H7 (cell line): ENCODE data around the genes ATR and PLS1.

DNA sequence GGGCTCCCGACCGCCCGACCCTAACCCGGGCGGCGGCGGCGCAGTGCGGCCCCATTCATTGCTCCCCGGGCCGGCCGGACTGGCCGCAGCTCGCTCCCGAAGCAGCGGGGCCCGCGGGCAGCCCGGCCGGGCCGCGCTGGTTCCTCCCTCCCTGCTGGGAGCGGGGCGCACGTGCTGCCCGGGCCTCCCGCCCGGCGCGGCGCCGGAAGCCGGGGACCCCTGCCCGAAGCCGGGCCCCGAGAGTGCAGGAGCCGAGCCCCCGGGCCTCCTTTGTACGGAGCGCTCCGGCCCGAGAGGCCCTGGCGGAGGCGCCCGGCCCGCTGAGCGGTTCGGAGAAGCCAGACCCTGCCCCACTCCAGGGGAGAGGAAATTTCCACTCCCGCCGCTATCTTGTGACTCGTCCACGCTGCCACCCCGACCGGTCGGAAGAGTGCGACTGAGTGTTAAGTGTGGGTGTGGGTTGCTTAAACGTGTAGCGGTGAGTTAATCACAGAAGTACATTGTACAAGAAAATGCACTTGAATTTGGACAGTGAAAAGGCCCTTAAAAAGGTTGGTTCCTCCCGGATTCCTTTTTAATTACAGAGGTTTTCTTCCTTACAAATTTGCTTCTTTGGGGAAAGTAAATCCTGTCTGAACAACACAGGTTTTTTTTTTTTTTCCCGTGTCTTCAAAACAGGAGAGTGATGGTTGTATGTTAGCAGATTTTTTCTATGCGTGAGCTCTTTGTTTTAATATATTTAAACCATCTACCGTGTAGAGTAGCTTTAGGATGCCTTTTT is 759 bp downstream of the ATP1B3 start:
- RAMPAGE, long total RNA: no peak

- RAMPAGE, long total RNA: no peak
Measured at GRCh38 chr3:141914092-141915196, 38.0 kb downstream of the ATP1B3 start.

DNA sequence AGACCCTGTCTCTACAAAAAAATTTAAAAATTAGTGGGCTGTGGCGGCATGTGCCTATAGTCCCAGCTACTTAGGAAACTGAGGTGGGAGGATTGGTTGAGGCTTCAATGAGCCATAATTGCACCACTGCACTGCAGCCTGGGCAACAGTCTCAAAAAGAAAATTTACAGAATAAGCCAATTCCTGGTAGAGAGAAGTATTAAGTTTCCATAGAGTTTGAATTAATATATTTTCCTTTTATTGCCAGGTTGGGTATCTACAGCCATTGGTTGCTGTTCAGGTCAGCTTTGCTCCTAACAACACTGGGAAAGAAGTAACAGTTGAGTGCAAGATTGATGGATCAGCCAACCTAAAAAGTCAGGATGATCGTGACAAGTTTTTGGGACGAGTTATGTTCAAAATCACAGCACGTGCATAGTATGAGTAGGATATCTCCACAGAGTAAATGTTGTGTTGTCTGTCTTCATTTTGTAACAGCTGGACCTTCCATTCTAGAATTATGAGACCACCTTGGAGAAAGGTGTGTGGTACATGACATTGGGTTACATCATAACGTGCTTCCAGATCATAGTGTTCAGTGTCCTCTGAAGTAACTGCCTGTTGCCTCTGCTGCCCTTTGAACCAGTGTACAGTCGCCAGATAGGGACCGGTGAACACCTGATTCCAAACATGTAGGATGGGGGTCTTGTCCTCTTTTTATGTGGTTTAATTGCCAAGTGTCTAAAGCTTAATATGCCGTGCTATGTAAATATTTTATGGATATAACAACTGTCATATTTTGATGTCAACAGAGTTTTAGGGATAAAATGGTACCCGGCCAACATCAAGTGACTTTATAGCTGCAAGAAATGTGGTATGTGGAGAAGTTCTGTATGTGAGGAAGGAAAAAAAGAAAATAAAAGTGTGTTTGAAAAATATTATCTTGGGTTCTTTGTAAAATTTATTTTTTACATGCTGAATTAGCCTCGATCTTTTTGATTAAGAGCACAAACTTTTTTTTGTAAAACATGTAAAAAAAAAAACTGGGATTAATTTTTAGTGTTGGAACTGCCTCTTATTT is 49.2 kb downstream of the ATP1B3 start:
- RAMPAGE, long total RNA: no peak

DNA sequence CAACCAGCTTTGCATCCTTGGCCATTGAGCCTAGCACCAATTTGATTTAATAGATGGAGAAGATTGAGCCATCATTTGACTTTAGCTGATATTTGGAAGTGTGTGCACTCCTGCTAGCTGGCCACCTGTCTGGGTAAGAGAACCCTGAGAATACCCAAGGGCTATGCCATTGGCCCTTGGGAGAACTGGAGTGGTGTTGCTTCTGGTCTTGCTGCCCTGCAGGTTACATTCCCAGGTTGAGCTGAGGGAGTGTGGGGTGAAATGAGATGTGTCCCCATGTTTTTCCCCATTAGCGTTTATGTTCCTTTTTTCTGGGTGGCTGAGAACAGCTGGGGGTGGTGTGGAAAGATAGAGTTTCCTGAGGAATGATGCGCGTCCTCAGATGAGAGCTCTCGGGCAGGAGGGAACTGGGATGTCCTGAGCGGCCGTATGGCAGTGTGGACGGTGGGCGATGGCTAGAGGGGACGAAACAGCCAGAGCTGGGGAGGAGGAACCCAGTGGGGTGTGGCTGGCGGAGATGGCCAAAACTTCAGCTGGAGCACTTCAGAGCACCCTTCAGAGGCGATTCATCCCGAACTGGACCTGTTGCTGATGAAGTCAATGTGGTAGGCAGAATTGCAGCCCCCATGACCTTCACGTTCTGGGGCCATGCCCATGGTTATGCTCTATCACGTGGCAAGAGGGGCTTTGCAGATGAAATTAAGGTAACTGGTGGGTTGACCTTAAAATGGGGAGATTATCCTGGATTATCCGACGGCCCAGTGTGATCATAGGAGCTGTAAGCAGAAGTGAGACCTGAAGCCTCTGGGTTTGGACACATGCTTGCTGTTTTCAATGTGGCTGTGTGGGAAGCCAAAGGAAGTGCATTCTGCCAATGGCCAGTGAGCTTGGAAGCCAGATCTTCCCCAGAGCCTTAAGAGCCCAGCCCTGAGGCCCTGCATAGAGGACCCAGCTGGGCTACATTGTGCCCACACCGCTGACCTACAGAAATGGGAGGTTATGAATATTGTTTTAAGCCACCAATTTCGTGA is 52.2 kb downstream of the ATP1B3 start:
- RAMPAGE, long total RNA: no peak

- RAMPAGE, long total RNA: no peak
Measured at GRCh38 chr3:141941032-141941577, 64.7 kb downstream of the ATP1B3 start.

DNA sequence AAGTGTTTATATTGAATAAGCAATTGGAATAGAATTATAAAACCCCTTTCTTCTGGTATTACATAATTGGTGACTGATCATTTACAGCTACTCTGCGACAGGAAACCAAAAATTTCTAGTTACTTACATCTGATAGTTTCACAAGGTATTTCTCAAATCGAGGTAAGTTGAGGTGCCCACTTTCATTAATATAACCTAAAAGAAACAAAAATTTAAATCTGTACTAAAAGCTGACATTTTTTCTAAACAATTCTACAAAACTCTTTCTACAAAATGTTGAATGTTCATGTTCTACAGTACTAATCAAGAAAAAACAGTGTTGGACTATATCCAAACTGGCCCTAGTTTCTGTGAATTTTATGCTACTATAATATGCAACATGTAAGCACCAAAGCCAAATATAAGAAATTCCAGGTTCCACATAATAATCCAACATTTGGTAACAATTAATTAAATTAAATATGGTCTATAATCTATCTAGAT is 26.4 kb downstream of the XRN1 start:
- RAMPAGE, long total RNA: no peak

DNA sequence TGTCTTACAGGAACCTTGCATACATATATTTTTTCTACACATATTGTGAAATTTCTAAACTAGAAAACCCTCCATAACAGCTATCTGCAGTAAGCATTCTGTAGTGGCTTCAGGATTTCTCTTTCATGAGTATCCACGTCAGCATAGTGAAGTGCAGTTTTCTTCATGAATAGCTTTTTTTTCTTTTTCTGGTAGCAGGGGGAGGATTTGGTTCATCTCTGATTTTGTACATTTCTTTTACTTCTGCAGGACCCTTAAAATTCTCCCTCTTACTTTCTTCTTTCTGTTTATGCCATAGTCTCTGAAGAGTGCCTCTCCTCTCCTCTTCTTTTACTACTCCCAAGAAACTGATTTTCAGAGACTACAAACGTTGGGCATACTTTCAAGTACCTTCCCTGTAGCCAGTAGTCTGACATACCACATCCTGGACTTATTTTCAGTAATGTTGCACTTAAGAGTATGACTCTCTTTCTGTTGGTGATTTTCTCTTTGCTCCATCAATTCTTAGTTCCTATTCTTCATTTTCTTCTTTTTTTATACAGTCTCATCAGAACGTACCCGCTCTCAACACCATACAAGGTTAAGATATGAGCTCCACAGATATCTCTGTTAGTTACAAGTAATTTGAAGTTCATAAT is 48.0 kb downstream of the ATR start:
- RAMPAGE, long total RNA: no peak

GRCh38 chr3:142577905-142579141 is at the start of gene ATR:
TSS of gene ATR (minus strand) at chr3:142578733.
- RAMPAGE, long total RNA: start-site peak on the minus strand at chr3:142578713-142578743, 43 reads

- RAMPAGE, long total RNA: start-site peak on the plus strand at chr3:142596401-142596405, 49 reads
Measured at GRCh38 chr3:142595457-142596564, at the start of gene PLS1. TSS of gene PLS1 (plus strand) at chr3:142596393.

DNA sequence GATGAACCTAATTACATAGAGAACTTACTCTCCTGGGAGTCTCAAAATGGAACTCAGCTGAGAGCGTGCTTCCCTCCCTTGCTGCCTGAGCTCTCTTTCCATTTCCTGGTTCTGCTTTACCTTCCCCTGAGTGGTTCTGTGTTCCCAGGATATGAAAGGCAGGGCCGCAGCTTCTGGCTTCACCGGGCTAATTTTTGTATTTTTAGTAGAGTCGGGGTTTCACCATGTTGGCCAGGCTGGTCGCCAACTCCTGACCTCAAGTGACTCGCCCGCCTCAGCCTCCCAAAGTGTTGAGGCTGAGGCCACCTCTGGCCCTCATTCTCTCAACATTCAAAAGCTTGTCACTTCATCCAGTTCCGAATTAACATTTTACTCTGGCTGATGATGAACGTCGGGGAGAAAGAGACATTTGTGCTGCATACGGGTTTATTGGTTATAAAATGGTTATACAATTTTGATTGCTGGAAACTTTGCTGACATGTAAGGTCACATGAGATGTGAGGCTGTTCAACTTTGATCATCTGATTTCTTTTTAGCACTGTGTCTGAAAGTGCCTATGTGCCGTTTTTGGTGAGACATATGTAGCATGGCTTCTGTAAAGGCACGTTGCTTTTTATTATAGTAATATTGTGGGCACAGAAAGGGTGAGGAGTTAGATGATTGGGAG is 6.6 kb downstream of the PLS1 start:
- RAMPAGE, long total RNA: no peak

DNA sequence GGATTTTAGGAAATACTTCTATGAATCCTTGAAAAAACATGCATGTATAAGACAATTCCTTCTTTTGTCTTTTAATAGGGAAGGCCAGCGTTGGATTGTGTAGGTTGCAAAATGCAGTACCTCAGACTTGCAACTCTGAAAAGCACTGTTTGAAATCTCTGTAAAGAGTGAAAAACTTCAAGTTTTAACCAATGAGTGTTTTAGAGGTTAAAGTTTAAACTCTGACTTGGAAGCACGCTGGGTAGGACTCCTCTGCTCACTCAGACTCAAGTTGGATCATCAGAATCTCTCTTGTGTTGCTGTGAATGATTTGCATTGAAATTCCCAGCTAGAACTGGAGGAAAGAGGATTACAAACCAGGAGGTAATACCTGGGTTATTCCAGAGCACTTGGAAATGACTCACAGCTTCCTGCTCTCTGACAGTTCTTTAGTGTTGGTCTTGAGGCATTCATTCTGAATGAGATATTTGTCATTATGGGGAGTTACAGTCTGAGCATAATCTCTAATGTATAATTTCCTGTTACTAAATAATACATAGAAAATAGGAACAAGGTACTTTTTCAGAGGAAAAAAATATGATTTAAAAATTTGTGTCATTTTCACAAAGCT is 49.1 kb downstream of the PLS1 start:
- RAMPAGE, long total RNA: no peak

DNA sequence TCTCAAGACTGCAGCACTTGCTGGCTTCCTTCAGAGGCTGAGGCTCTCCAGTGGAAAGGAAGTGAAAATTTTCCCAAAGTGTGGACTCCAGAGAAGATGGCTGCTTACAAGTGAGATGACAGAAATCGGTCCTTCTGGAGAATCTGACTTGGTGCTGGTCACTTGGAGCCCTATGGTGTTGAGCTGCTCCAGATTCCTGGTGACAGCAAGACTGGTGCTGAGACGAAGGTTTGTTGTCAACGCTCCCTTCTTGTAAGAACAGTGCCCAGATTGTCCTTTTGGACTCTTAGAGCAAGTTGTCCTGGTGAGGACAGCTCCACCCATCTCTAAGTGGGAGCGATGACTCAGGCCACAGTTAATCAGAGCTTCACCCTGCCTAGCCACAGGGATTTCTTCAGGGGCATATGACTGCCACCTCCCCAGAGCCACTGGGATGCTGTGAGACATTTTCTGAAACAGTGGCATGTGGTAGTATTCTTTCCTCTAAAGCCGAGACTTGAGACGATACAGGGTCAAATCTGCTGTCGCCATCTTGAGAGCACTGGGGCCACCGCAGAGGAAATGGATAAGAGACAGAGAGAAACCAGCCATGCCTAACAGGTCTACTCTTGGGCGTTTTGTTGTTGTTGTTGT is 15.7 kb upstream of the PCOLCE2 start:
- RAMPAGE, long total RNA: no peak

DNA sequence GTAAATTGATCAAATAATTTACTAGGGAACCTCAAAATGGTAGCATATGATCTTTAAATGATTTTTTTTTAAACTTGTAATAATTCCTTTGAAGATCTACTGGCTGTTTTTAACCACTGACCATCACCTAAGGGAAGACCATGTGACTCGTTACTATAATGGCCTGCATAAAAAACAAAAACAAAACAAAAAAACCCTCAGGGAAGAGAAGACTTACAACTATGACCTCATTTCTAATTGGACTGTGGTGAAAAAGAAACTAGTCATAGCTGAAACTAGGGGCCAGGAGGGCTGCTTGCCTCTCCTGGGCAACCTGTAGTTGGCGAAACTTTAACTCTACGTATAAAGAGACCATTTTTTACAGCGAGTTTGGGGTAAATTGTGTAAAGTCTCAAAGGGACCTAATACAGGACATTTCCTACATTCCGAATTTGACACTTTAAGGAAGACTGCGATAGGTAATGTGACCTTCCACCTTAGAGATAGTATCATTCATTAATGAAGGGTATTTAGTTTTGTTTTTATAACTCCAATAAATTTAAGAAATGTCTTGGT is 22.9 kb downstream of the PAQR9 start:
- RAMPAGE, long total RNA: no peak

DNA sequence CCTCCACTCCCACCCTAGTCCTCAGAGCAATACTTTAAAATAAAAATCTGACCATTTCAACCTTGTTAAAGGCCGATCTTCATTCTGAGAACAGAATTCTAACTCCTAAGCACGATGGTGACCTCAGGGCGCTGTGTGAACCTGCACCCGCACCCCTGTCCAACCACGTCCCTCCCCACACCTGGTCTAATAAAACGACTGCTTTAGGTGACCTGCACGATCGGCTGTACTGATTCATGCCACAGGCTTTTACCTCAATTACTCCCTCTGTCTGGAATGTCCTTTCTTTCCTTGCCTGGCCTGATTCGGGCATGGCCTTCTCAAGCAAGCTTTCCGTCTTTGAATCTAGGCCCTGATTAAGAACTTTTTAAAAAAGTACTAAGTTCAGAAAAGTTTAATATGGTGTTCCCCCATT is 897 bp upstream of the U2SURP start:
- RAMPAGE, long total RNA: no peak

GRCh38 chr3:143120398-143120820 is 838 bp downstream of the CHST2 start:
- RAMPAGE, long total RNA: no peak

GRCh38 chr3:143970691-143971591 is 682 bp upstream of the DIPK2A start:
- RAMPAGE, long total RNA: no peak

DNA sequence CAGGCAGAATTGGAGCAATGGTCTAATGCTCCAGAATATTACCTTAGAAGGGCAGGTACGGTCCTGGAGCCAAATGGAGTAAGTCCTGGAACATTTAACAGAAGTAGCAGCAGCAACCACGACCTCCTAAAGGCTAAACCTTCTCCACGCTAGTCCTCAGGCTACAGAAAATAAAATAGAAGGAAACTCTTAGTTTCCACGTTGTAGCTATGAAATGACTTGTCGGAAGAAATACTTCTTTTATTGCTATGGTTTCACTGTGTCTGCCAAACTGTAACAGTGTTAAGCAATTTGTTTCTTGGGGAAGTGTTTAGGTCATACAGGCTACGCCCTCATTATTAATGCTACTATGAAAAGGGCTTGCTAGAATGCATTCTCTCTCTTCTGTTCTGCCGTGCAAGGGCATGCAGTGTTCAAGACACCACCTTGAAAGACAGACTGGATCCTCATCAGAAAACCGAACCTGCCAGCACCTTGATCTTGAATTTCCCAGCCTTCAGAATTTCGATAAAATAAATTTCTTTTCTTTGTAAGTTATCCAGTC is 462.8 kb downstream of the PLOD2 start:
- RAMPAGE, long total RNA: no peak

DNA sequence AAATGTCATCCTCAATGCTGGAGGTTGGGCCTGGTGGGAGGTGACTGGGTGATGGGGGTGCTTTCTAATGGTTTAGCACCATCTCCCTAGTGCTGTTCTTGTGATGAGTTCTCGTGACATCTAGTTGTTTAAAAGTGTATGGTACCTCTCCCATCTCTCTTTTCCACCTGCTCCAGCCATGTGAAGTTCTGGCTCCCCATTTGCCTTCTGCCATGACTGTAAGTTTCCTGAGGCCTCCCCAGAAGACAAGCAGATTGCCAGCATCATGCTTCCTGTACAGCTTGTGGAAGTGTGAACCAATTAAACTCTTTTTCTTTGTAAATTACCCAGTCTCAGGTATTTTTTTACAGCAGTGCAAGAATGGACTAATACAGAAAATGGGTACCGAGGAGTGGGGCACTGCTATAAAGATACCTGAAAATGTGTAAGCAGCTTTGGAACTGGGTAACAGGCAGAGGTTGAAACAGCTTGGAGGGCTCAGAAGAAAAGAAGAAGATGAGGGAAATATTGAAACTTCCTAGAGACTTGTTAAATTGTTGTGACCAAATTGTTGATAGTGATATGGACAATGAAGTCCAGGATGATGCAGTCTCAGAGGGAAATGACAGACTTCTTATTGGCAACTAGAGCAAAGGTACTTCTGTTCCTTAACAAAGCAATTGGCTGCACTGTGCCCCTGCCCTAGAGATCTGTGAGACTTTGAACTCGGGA is 15.6 kb downstream of the PLSCR4 start:
- RAMPAGE, long total RNA: no peak

DNA sequence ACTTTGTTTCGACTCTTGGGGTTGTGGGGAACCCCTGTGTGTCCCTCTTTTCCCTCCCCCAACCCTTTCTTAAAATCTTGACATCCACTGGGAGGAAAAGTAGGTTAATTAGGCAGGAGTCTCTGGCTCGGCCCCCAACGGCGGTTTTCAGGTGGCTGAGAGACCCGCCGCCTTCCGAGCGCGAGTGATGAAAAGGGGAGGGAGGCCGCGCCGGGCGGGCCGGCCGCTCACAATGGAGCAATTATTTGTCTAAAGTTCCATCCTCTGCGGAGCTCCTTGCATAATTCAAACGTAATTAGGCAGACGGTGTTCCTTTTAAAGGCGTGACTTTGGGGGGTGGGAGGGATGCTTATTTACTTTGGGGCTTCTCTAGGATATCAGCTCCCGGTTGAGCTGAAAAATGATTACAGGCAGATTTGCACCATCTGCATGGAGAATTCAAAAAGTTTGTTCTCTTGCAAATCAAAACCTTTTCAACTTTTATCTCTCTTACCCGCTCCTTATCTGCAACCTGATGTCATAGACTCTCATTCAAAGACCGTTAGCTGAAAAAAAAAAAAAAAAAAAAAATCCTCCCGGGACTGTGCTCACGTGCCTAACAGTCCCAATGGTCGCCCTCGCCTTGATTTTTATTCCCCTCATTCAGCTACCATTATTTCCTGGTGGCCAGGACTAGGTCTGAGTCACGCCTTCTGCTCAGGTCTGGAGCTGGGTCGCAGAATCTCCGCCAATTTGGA is 51.5 kb downstream of the ZIC4 start:
- RAMPAGE, long total RNA: no peak

DNA sequence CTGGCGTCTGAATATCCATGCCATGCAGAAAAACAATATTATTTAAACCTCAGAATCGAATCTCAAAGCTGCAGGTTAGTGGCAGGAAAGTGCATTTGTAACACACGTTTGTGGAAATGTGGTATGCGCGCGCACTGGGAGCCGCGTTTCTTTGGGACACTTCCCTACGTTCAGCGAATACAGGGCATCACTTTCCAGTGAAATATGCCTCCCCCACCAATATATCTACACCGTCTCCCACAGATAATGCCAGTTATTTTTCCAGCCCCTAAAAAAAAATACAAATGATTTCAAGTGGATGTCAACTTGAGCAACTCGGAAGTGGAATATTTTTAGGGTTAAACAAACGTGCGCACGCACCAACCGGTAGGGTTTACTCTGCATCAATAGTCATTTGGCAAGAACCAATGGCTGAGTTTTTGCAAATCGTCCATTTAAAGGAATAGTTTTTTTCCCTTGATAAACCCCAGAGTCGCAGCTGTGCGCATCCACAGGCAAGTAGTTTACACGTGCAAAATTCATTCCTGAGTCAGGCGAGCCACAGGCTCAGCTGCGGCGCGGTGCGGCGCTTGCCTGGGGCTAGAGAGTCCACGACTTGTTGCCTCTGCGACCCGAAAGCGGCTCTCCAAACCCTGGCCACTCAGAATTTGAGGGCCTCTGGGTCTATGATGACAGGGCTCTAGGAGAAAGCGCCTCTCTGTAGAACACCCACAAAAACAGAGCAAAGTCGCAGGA is 36.9 kb downstream of the ZIC4 start:
- RAMPAGE, long total RNA: no peak